ENCODE measurements around a stretch of chr7.

- PRO-cap, result no peak
Observed at GRCh38 chr7:112451740-112452545, 1.7 kb downstream of the IFRD1 start.

- PRO-cap, result no peak
Observed at GRCh38 chr7:112475403-112475901, 5.3 kb upstream of the LSMEM1 start.

GRCh38 chr7:112484507-112485136 lies 3.8 kb downstream of the LSMEM1 start:
- PRO-cap, result no peak

DNA sequence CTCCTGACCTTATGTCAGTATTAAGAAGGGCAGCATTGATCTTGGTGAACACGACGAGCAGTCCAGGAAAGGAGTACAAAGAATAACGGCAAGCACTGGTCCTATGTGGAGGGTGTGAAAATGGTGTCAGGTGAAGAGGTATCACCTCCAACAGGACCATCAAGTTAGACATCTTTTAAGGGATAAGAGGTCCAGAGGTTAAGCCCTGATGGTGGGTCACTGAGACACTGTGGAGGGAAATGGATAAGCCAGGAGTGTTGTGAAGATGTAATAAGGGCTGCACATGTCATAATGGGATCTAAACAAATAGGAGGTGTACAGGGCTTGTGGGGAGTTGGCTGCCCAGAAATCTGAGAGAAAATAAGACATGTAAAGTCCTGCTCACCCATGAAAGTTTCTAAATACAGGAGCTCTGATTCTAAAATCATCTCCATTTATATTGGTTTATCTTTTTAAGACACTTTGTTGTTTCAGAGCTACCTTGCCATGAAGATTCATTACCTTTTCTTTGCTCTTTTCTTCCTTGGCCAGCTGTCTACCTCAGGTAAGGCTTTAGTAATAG lies 137.0 kb downstream of the LSMEM1 start:
- PRO-cap, result no peak

DNA sequence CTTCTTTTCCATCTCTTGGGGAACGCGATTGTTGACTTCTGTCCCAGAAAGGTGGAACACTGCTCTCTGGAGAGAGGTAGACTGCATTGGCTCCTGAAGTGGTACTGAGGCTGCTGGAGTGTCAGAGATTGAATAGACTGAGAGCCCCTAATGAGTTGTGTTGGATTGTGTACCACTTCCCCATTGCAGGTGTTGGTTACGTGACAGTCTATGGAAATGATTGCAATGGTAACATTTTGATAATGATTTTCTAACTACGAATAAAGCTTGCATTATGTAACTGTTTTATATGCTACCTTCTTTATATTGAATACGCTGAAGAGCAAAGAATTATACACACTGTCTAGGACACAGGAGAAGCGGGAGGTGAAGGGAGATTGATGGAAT lies 1.0 kb upstream of the BMT2 start:
- PRO-cap, result no peak

GRCh38 chr7:113099895-113100924 lies 13.6 kb upstream of the GPR85 start:
- PRO-cap, result no peak

DNA sequence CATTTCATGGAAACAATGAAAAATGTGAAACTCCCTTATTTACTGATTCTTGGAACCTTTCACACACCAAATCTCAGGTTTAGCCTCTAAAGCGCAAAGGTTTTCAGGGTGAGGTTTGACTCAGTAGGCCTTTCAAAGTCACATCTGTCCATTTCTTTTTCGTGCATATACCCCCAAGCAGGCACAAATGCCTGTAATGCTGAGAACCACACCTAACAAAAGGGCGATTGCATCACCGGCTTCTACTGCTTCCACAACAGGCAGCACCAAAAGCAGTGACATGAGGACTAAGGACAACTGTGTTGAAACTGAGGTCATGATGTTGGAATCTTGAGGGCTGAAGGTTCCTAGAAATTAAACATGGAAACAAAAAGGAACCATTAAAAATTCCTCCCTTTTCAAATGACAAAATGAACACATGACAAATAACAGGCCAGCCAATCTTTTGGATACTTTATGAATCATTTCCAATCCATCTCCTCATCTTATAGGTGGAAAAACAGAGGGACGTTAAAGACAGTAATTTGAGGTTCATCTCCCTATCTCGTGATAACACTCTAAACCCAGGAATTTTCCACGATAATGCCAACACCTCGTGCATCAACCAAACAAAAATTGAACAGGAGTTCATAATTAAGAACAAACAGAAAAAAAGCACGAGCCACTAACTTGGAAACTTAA lies 953 bp downstream of the SMIM30 start:
- PRO-cap, result no peak

DNA sequence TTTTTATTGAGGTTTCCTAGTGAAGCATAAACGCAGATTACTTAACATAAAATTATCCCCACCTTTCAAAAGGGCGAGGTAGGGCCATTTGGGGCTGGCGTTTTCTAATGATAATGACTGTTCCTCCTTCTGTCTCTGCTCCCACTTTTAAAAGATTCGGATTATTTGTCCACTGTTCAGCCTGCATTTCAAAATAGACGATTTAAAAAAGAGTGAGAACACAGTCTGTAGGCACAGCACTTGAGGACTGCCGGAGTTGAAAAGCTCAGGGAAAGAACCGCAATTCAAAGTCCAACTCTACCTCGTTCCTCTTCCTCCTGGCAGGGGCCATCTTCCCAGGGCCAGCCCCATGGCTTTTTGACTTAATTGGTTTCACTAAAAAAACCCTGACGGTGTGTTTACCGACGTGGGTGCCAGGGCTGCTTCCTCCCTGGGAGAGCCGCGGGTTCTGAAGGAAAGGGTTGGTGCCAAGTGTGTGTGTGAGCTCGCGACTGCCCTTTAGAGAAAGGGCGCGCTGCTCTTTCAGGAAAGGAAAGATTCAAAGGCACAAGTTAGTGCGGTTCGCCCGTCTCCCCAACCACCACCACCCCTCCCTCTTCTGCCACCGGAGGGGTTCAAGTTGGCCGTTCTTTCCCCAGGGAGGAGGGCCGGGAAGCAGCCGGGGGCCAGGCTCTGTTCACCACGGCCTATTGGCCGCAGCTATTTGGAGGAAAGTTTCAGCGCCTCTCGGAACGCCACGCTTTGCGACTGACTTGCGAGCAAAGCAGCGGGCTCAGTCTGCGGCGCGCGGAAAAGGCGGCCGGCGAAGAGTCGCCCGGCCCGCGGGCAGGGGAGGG lies 165.6 kb upstream of the PPP1R3A start:
- PRO-cap, result no peak

- PRO-cap, result no peak
Observed at GRCh38 chr7:114979293-114979770, 57.4 kb downstream of the MDFIC start.

DNA sequence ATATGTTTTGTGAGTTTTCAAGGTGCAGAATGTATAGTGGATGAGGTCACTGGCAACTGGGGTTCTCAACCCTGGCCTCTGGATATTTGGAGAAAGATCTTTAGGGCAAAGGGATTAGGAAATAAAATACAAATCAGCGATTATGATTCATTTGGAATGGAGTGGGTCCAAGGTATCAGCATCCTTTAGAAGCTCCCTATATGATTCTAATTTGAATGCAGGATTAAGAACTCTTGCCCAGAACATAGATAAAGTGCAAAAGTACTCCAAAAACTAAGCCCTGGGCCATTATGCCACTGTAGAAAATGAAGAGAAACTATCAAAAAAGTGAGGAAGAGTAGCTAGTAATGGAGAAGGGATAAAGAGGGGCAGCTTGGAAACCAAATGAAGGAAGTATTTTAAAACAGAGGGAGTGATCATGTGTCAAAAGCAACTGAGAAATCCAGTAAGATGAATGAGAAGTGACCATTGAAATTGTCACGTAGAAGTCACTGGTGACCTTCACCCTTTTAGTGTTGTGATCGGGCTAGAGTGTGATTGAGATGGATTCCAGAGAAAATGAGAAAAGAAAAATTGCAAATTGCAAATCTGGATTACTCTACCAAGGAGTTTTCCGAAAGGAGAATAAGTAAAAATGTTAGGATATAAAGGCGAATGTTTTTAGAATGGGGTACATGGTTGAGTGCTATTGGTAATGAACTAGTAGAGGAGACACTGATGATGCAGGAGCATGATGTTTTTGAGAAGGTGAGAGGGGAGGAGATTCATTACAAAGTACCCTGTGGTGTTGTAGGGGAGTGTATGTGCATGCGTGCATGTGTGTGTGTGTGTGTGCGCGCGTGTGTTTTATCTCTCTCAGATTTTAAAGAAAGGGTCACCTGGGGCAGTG lies 74.9 kb downstream of the MDFIC start:
- PRO-cap, result no peak

- PRO-cap, result no peak
Observed at GRCh38 chr7:115477412-115477815, 553.1 kb downstream of the TFEC start.

GRCh38 chr7:116339587-116339997 lies 129.3 kb downstream of the TES start:
- PRO-cap, result no peak

DNA sequence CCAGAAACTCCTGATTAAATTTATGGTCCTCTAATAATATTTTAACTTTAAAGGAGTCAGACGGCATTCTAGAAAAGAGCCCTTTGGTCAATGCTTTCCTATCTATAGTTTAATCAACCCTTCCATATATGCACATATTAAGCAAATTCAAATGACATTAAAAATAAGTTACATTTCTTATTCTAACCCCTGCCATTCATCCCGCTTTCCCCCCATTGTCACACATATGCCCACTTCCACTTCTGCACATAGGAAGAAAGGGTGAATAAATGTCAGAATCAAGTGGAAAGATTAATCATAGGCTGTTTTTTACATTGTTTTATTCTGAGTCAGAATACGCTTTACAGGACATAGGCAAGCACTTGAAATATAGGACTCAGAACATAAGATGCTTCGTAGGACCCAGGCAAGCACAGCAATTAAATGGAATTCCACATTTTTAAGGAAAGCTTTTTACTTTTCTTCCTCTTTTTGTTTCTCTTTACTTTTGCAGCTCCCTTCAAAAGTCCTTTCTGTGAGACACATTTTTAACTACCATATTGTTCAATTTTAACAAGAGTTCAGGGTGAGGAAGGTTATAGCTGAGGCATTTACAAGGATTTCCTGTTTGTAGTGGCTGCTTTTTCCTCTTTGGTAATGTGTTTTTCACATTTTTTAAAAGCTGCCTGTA lies 129.8 kb downstream of the TES start:
- PRO-cap, result no peak

DNA sequence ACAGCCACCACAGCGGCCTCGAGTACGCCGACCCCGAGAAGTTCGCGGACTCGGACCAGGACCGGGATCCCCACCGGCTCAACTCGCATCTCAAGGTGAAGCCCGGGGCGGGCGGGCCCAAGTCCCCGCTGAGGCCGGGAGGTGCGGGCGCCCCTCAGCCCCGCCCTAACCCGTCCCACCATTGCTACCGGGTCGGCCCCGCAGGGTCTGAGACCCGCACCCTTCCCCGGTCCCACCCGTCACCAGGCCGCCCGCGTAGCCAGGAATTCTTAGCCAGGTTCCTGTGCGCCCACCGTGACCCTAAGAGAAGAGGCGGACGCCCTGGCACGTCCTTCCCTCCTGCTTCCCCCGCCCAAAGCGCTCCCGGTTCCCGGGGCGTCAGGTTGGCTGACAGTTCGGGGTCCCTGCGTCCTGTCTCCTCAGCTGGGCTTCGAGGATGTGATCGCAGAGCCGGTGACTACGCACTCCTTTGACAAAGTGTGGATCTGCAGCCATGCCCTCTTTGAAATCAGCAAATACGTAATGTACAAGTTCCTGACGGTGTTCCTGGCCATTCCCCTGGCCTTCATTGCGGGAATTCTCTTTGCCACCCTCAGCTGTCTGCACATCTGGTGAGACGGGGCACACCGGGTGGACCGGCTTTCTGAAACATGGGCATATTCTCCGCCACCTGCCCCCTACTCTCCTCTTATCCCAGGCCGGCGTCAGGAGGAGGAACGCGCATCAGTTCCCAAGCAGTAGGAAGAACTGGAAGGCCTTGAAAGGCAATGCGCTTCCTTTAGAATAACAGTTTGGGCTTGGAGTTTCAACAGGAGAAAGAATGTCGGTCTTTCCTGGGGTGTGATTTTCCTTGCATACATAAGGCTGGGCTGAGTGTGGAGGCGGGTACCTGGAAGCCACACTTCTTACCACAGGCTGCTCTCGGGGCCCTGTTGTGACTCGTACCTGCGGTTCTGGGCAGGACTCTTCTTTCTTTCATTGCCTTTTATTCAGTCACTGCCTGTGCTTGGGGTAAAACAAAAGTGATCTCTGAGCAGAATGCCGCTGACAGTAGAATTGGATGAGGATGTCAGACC lies 637 bp downstream of the CAV2 start:
- PRO-cap, result no peak

GRCh38 chr7:116525804-116526971 lies 1.4 kb downstream of the CAV1 start:
- PRO-cap, result no peak

- PRO-cap, result no peak
Observed at GRCh38 chr7:116633435-116634047, 38.5 kb upstream of the MET start.

GRCh38 chr7:116812744-116813421 lies 49.5 kb upstream of the CAPZA2 start:
- PRO-cap, result no peak

GRCh38 chr7:116872203-116872540 lies 9.8 kb downstream of the CAPZA2 start:
- PRO-cap, result no peak

DNA sequence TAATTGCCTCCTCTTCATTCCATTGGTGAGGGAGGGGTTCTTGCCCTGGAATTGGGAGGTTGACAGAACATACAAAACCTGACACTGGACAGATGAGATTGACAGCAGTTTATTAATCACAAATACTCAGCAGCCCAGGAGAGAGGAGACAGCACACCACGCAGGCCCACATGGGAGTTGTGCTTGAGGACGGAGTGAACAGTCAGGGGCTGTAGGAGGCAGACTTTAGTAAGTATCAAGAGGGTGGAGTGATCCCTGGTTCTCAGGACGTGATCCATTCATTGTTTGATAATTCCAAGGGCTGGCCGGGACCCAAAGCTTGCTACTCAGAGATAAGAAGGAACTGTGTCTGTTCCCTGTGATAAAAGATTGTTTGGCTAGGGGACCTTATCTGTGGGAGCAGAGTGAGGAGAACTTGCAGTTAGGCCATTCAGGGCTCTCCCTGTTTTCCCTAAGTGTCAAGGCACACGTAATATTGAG lies 14.3 kb downstream of the CAPZA2 start:
- PRO-cap, result no peak

DNA sequence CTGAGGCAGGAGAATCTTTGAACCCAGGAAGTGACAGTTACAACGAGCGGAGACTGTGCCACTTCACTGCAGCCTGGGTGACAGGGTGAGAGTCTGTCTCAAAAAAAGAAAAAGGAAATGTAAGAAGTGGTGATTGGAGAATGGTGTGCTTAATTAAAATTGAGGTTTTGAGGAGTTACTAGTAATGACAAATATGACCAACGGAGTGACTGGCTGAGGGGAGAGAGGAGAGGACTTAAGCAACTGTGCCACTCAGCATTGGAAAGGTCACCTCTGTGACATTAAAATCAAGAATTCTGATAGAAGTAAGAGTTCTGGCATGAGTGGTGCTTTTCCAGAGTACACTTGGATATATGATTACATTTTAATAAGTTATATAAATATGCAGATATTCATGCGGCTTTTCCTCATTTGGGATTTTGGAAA lies 31.7 kb upstream of the ST7 start:
- PRO-cap, result no peak

Data from neutrophil (primary cell).